Vagina (tissue), 1 donor: ENCODE measurements around a stretch of chr5.

- PRO-cap: no peak
- RAMPAGE, long total RNA: no peak
Measured at GRCh38 chr5:16081372-16081867, 98.2 kb downstream of the MARCHF11 start.

- PRO-cap: no peak
- RAMPAGE, long total RNA: start-site peak on the minus strand at chr5:16504442-16505071, 8 reads
Measured at GRCh38 chr5:16504456-16505011, 38.9 kb upstream of the ZNF622 start.

DNA sequence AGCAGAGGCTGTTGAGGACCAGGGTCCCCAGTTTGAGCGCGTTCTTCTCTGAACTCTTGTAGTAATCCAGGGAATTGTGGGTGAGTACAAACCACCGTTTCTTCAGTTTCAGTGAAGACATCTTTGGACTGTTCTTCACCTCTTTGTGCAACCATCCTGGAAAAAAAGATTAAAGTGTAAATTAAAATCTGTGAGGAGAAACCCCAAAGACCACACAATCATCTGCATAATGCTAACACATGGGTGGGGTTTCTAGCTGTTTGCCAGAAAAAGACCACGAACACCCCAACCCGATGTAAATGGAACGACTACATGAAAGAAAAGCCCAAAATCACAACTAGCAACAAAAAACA lies 64.5 kb upstream of the RETREG1 start:
- PRO-cap: no peak
- RAMPAGE, long total RNA: no peak

DNA sequence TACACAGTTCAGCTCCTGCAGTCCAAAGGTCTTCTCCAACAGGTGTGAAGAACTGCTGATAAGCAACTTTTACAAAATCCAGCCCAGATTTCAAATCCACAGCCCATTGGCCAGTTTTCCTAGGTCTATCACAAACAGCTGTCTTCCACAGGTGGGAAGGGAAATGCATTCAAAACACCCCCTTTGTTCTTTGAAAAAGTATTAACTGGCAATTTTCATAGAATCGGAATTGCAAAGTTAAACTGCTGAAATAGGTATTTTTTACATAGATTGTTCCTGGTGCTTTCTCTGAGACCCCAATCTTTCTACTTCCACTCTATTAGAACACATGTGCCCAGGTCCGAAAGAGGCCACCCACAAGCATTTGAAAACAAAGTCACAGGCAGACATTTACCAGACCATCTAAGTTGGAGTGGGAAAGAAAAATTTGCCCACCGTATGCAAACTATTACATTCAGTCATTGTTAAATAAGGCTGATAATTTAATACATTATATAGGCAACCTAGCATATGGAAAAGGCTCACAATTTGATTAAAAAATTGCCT lies 54.6 kb downstream of the MYO10 start:
- PRO-cap: no peak
- RAMPAGE, long total RNA: start-site peak on the minus strand centred at position 353 of the sequence, 364 bp wide, 8 reads

- PRO-cap: unidirectional peak, plus-strand start at chr5:16894760
- RAMPAGE, long total RNA: no peak
Measured at GRCh38 chr5:16894211-16895024, 41.7 kb downstream of the MYO10 start.

GRCh38 chr5:17229239-17229733 lies 11.9 kb downstream of the BASP1 start:
- PRO-cap: no peak
- RAMPAGE, long total RNA: no peak

GRCh38 chr5:17275813-17276917 lies 58.7 kb downstream of the BASP1 start:
- PRO-cap: no peak
- RAMPAGE, long total RNA: no peak

GRCh38 chr5:17317581-17318210 lies 100.3 kb downstream of the BASP1 start:
- PRO-cap: no peak
- RAMPAGE, long total RNA: no peak

DNA sequence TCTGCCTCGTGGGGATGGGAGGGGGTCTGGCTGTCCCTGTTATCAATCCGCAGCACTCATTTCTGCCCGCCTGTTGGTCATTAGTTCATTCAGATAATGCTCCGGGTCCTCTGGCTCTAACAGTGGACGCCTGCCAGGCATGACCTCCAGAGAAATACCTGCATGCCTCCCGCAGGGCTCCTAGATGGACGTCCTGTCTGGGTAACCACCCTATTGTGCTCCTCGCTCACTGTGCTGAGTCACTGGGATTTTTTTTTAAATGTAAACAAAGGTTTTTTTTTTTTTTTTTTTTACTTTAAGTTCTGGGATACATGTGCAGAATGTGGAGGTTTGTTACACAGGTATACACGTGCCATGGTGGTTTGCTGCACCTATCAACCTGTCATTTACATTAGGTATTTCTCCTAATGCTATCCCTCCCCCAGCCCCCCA lies 116.4 kb downstream of the H3Y2 start:
- PRO-cap: no peak
- RAMPAGE, long total RNA: no peak

- PRO-cap: no peak
- RAMPAGE, long total RNA: no peak
Measured at GRCh38 chr5:18698500-18698935, 1042.9 kb upstream of the H3Y1 start.

DNA sequence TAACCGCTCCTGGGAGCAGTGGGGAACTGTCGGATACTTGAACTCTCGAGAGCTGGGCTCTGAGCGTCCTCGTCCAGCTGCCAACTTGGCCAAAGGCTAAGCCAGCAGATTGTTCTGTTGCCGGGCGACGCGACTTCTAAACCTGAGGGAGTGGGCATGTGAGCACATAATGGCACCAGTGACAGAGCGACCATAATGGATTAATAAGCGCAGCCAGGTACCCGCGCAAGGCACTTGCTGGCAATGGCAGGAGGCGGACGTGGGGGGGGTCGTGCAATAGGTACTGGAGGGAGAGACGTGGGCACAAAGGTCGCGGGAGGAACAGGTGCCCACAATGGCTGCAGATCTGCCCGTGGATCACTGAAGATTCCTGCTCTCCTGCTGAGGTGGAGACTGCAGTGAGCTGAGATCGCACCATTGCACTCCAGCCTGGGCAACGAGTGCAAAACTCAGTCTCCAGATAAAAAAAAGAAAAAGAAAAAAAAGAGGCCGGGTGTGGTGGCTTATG lies 1368.6 kb downstream of the CDH12 start:
- PRO-cap: no peak
- RAMPAGE, long total RNA: start-site peak on the plus strand centred at position 385 of the sequence, 96 bp wide, 23 reads

- PRO-cap: no peak
- RAMPAGE, long total RNA: no peak
Measured at GRCh38 chr5:23727261-23727647, 219.8 kb downstream of the PRDM9 start.

GRCh38 chr5:25083373-25083760 lies 438.6 kb upstream of the CDH10 start:
- PRO-cap: no peak
- RAMPAGE, long total RNA: no peak

- PRO-cap: no peak
- RAMPAGE, long total RNA: no peak
Measured at GRCh38 chr5:30100774-30101295, 1092.7 kb upstream of the CDH6 start.

DNA sequence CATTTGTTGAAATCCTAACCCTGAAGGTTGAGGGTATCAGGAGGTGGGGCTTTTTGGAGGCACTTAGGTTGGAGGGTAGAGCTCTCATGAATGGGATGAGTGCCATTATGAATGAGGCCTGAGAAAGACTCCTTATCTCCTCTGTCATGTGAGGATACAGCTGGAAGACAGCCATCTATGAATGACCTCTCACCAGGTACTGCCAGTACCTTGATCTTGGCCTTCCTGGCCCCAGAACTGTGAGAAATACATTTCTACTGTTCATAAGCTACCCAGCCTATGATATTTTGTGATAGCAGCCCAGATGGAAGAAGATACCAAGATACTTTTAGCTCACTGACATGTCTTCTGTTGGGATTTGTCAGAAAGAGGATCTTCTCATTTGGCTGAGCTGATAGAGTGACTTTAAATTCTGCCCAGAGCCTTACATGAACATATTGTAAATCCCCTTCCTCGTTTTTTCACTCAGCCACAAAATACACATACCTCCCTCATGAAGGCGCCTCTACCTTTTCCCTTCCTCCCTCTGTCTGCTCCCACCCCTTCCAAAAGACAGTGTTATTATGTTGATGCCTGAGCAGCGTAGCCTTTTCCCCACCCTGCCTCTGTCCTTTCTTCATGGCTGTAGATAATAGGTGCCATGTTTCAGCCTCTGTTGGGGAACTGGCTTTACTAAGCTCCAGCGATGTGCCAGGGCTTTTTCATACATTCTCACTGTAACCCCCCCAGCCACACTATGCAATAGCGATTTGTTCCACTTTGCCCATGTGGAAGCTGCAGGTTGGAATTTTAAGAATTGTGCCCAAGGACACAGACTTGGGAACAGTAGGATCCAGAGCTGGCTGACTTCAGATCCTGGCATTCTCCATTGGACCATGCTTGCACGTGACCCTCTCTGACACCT lies 256.6 kb downstream of the PDZD2 start:
- PRO-cap: no peak
- RAMPAGE, long total RNA: start-site peak on the plus strand centred at position 372 of the sequence, 36 bp wide, 5 reads

DNA sequence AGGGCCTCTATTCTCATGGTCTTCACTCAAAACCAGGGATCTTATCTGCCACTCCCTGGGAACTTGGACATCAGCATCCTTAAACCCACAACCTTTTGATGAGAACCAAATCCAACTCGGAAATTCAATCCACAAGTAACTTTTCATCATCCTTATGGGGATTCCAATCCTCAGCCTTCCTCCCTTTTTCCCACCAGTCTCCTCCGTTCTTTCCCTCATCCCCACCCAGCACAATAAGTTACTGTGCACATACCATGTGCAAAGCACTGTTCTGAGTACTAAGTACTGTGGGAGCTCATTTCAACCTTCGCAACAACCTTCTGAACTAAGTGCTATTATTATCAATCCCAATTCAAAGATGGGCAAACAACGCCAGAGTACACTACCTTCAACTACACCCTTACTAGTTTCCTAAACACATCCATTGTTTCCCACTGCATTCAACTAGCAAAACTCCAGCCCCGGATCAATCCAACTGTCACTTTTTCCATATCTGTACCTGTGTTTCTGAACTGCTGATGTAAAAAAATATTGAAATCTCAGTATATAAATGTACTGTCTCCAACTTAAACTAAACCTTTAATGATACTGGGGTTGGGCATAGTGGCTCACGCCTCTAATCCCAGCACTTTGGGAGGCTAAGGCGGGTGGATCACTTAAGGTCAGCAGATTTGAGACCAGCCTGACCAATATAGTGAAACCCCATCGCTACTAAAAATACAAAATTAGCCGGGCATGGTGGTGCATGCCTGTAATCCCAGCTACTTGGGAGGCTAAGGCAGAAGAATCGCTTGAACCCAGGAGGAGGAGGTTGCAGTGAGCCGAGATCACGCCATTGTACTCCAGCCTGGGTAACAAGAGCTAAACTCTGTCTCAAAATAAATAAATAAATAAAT lies 16.8 kb downstream of the GOLPH3 start:
- PRO-cap: no peak
- RAMPAGE, long total RNA: start-site peak on the minus strand centred at position 111 of the sequence, 84 bp wide, 10 reads; start-site peak on the minus strand centred at position 526 of the sequence, 169 bp wide, 25 reads

- PRO-cap: no peak
- RAMPAGE, long total RNA: no peak
Measured at GRCh38 chr5:32172376-32173205, 1.5 kb downstream of the GOLPH3 start.

GRCh38 chr5:32217908-32218587 lies 43.9 kb upstream of the GOLPH3 start:
- PRO-cap: no peak
- RAMPAGE, long total RNA: no peak

DNA sequence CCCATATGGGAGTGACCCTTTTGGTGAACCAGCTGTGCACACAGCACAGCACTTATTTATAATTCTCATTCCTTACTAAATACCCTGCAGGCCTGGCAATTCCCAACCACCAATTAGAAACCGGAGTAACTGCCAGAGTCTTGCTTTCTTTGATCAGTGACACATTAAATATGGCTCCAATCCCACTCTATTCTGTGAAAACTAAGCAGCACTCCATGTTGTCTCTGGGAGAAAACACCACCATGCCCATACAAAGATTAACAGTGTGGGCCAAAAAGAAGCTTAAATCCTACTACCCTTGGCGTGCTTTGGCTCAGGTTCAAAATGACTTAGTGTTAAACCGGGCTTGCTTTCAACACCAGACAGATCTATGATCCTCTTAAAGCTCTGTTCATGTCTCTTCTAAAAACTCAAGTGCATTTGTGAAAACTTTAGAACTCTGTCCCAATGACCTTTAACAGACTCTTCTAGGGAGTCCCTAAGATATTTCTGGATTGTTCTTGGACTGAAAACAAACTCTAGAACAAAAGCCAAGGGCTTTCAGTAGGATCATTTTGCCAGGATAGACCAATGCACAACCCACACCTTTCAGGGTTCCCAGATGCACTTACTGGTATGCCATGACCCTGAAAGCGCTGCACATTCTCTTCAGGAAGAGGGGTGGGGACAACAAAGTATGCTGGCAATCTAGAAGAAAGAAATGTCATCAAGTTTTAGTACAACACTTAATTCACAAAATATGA lies 57.5 kb downstream of the MTMR12 start:
- PRO-cap: no peak
- RAMPAGE, long total RNA: no peak

- PRO-cap: bidirectional peak, plus-strand start at chr5:32274787, minus-strand start at chr5:32274693
- RAMPAGE, long total RNA: no peak
Measured at GRCh38 chr5:32274447-32274997, 38.2 kb downstream of the MTMR12 start.